Myometrial cell (primary cell): ENCODE results near the genes NEIL3 and CDKN2AIP.

- RAMPAGE, long total RNA = no peak
Measured at GRCh38 chr4:173525192-173525745, 4.8 kb downstream of the HAND2 start.

DNA sequence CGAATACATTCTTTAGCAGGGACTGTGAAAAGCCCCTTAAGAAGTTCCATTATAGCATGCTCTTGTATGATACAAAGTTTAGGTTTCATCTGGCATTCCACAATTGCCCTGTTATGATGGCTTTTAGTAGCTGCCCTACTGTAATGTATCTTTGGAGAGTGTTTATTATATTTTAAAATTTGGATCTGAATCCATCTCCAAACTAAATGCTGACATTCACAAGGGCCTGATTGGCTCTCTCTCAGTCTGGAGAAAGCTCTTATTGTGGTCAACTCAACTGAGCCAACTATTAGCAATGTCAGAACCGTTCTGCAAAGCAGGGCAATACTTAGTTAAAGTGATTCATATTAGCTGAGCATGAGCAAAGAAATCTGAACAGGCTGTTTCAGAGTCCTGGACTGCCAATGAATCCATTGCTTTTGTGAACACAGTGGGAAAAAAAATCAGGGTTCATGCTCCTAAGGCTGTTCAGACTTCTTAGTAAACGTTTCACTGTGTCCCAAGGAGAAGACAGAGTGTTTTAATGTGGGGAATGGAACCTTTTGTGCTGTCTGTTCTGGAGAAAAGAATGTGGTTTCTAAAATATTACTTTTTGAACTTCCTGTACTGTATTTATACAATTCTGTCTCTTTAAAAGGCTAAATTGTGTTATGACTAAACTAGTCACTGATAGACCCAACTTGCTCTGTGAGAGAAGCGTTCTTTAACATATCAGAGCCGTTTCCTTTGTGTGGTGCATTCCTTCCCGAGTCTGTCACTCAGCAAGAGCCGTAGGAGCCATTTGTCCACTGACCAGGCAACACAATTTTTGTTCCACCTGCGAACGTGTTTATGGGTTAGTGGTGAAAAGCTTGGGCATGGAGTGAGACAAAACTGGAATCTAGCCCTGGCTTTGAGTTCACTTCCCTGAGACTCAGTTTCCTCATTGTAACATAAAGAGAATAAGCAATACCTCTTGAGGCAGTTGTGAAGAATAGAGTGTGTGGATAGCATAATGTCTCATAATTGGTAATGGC is 366.1 kb downstream of the FBXO8 start:
- RAMPAGE, long total RNA = no peak

DNA sequence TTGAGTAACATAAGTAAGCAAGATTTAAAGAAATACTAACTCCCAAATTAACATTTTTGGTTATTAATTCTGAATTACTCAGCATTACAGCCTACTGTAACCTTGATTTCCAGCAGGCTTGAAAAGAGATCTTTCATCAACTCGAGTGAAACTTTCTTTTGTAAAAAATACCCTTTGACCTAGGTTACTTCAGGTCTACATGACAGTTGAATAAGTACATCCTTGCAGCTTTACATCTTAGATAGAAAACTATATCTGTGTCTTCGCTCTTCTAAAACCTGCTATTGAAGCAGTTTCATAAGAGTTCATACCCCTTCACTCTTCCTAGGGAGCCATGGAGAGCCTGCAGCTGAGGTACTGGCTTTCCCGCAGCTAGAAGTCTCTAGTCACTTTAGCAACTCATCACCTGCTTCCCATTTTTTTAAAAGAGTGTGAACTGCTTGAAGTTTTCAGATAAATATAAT is 335.9 kb downstream of the FBXO8 start:
- RAMPAGE, long total RNA = no peak

DNA sequence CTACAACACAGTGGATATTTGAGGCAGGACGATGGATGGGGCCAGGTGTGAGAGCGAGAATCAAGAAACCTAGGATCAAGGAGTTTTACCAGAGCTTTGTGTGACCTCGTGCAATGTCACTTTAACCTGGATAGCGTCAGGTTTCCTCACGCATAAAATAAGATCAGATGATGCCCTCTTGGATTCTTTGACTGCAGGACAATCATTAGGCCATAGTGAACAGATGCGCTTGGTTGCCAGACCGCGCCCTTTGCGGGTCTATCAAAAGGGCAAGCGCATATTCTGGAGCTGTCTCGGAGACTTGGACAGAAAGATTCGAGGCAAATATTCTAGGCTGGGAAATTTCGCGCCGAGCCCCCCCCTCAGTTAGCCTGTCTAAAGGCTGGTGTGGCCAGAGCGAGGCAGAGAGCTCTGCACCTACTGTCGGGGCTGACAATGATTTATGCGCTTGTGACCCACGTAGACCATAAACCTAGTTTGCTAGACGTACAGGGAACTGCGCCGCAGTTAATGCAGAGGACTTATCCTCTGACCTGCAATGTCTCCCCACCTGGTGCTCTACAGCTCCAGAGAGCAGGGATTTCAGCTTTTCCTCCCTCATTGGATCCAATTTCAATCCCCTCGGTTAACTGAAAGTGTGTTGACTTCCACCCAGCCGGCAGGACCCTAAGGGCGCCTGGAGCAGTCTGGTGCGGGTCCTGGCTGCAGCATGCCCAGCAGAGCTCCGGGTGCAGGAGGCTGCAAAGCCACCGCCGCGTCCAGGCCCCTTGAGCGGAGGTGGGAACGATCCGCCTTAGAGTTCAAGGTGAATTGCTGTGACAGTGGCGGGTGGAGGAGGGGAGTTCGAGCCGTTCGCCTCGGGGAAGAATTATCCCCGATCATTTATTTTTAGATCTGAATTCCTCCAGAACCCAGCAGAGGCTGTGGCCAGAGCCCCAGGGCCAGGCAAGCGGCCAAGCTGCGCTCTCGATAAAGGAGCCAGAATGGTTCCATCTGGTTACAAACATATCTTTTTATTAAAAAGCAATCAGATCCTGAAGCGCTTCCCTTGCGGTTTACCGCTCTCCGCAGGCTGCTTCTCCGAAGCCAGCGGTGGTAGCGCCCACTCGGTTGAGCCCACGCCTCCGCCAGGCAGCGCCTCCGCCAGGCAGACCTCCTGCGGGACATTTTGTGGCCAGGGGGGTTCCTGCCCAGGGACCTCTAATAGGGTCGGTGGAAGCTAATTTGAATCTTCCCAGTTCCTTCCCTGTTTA is 66.2 kb downstream of the FBXO8 start:
- RAMPAGE, long total RNA = no peak

- RAMPAGE, long total RNA = no peak
Measured at GRCh38 chr4:174538116-174538517, 15.8 kb upstream of the HPGD start.

DNA sequence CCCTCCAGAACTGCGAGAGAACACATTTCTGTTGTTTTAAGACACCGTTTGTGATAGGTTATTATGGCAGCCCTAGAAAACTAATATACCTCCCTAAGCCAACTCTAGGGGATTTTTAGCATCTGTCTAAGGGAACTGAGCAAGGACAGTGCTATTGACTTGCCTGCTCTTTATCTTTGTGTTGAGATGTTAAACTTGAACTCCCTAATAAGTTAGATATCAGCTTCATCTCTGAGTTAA is 147.5 kb downstream of the GLRA3 start:
- RAMPAGE, long total RNA = no peak

- RAMPAGE, long total RNA = no peak
Measured at GRCh38 chr4:175776238-175776796, 35.7 kb downstream of the GPM6A start.

- RAMPAGE, long total RNA = no peak
Measured at GRCh38 chr4:175811716-175812126, 343 bp downstream of the GPM6A start.

GRCh38 chr4:176001883-176002785 is 63.5 kb upstream of the WDR17 start:
- RAMPAGE, long total RNA = no peak

- RAMPAGE, long total RNA = no peak
Measured at GRCh38 chr4:176789912-176790404, 2.8 kb downstream of the VEGFC start.

DNA sequence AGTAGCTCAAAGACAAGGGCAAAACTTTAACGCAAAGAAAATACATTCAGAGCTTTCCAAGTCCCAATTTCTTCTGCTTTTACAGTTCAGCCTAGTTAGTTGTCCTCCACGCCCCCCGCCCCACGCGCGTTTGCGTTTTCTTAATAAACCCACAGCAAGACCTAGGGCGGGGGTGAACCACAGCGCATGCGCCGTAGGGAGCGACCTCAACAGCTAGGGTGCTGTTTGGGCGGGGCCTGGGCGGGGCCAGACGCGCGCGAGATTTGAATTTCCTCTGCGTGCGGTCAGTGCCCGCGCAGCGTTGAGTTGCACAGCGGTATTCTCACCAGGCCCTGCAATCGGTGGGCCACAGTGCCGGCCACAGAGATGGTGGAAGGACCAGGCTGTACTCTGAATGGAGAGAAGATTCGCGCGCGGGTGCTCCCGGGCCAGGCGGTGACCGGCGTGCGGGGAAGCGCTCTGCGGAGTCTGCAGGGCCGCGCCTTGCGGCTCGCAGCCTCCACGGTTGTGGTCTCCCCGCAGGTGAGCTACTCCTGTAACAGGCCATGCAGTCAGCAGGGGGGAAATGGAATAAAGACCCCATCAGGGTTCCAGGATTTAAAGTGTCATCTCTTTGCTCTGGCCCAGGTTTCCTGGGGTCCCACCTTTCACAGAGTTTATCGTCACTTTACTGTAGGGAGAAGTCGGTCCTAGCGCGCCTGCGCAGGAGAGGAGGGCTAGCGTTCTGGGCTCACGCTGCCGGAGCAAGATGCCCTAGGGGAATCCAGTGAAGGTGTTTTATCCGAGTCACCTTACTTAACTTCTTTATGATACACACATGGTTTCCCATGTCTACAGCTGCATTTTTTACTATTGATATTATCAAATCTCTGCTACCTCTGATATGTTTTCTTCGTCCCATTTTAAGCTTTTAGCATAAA is at the start of gene NEIL3:
TSS of gene NEIL3 (plus strand) at position 287 of the 920 bp plus-strand sequence.
- RAMPAGE, long total RNA = start-site peak on the plus strand centred at position 282 of the sequence, 33 bp wide, 48 and 49 reads in 2 replicates

DNA sequence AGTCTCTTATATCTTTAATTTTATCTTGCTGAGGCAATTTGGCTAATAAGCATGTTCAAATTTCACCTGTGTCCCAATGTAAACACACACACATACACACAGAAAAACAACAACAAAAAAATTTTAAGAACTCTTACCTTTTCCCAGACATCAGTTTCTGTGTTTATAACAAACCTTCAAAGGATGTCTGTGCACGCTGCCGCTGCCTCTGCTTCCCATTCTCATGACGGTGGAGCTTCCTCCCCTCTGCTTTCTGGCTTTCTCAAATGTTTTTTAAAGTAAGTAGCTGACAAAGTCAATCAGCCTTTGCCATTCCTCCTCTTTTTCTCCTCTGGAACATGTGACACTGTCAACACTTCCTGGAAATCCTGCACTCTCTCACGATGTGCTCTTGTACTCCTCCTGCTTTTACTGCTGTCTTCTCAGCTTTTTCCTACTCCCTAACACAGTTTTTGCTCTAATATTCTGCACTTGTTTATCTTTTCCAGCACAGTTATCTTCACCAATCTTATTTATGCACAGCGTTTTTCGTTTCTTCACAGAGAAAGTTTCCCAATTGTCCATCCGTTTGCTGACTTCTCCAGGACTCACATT is 465.5 kb upstream of the AGA start:
- RAMPAGE, long total RNA = no peak

GRCh38 chr4:179465162-179465845 is 2023.1 kb upstream of the AGA start:
- RAMPAGE, long total RNA = no peak

GRCh38 chr4:180134047-180134591 is 2109.1 kb upstream of the TENM3 start:
- RAMPAGE, long total RNA = no peak

- RAMPAGE, long total RNA = no peak
Measured at GRCh38 chr4:181728706-181729004, 514.5 kb upstream of the TENM3 start.

DNA sequence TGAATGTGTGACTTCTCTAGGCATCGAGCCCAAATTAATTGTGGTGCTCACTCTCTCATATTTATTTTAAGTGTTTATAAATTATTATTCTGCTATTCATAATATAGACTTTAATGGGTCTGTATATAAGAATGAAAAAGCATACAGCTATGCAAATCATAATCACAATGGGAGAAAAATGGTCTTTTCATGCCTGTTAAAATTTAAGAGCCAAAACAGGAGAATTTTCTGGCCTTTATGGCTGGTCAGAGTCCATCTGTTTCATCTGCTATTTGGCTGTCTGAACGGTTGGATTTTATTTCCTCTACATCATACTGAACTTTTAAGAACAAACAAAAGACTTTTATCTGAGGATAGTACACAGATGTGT is 18.1 kb upstream of the WWC2 start:
- RAMPAGE, long total RNA = no peak

DNA sequence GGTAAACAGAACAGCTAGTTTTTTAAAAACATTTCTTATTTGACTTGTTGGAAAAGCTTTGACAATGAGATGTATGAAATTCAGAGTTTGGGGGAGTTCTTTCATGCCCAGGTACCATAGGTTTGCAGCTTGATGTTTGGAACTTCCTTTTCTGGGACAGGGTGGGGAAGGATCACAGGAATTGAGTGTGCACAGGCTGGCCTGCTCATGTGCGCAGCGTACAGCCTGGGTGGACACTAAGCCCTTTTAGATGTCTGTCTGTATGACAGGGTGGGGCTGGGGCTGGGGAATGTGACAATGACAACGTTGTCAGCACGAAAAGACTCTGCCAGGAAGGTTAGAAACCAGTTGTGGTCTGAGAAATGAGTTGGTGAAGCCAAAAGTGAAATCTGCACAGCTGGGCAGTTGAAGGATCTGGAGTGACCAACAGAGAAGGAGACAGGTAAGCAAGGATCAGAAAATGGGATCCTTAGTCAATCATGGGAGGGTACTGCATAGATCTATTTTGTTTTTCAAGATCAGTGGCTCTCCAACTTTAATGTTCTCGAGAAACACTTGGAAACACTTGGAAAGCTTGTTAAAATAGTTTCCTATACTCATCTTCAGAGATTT is 47.5 kb downstream of the WWC2 start:
- RAMPAGE, long total RNA = no peak

GRCh38 chr4:183348893-183349758 is 26.9 kb upstream of the CLDN24 start:
- RAMPAGE, long total RNA = no peak

- RAMPAGE, long total RNA = no peak
Measured at GRCh38 chr4:183444474-183445503, at the start of gene CDKN2AIP. CDKN2AIP (plus strand) TSS chr4:183444636.

DNA sequence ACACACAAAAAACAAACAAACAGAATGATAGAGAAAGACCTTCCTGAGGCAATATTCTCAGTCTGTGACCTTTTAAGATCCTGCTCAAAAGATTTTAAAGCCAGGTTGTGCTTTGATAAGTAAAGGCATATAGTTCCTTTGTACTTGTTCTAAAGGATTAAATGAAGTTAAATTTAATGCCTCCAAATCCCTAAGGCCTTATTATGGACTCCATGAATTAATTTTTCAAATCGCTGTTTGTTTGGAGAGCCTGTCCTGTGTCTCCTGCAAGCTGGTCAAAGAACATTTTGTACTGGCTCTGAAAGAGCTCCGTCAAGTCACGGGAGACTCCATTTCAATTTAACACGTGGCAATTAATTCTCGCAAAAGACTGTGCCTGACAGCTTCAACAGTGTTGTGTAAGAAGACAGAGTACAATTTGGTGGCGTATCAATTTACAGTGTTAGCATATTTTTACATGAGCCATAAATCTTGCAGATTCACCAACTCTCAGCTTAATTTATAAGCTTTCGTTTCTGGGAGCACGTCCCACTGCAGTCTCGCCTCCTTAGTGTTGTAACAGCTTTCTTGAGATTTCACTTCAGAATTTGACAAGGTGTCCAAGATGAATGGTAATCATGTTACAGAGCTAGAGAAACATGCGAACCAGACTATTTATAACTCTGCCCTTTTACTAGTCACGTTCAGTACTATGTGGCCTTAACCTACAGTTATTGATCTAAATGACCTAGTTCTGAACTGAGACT is 70.8 kb downstream of the RWDD4 start:
- RAMPAGE, long total RNA = no peak